Neutrophil (primary cell): ENCODE measurements around the gene SLC17A3.

DNA sequence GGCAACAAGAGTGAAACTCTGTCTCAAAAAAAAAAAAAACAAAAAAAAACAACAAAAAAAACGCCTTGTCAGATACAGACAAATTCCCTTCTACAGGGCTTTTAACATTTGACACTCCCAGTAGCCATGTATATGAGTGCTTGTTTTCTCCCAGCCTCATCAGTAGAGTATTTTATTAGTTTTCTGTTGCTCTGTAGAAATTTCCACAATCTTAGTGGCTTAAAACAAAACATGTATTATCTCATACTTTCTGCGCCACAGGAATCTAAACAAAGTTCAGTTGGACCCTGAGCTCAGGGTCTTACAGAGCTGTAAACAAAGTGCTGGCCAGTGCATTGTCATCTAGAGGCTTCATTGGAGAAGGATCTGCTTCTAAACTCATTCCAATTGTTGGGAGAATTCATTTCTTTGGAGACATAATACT lies 3.6 kb upstream of the GMNN start:
- PRO-cap: no peak

DNA sequence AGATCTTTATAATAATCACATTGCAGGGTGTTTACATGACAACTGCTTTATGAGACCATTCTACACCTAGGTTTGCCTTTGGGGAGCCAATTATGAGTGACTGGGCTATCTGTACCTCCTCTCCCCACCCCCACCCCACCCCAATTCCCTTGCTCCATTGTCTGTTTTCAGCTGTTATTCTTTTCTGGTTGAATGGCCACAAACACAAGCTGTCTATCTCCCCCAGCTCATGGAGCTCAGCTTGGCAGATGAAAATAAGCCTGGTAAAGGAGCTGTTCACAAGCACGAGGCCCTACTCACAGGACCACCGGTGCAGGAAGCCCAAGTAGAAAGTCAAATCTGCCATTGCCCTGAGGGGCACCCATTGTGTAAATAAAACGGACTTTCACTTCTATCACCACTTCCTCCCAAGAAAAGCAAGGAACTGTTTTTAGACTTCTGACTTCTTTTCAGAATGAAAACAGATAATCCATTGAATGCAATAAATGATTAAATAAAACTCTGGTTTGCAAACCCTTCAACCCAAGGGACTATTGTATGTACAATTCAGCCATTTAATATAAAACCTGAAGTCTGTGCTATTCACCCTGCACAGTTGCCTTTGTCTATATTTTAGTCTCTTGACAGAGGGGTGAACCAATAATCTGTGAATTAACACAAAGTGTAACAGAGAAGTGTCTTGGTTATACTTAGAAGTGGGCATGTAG lies 27.8 kb downstream of the RIPOR2 start:
- PRO-cap: no peak

GRCh38 chr6:24933613-24934483 lies 1.9 kb downstream of the RIPOR2 start:
- PRO-cap: unidirectional peak, minus-strand start at chr6:24933767

DNA sequence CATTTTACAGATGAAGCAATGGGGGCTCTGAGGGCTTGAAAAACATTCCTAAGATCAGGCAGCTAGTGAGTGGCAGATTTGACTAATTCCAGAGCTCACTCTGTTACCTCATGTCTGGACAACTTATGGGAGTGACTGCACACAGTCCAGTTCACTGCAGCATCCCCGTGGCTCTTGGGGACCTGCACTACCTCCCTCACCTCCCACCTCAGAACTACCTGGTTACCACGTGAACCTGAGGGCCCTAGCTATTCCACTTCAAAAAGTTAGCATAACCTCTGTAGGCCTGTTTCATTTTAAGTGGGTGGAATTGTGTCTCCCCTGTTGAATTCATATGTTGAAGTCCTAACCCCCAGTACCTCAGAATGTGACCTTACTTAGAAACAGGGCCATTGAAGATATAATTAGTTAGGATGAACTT lies 2.0 kb upstream of the RIPOR2 start:
- PRO-cap: no peak

GRCh38 chr6:25027003-25027622 lies 91.4 kb upstream of the RIPOR2 start:
- PRO-cap: no peak

GRCh38 chr6:25053673-25054554 lies 118.2 kb upstream of the RIPOR2 start:
- PRO-cap: no peak

DNA sequence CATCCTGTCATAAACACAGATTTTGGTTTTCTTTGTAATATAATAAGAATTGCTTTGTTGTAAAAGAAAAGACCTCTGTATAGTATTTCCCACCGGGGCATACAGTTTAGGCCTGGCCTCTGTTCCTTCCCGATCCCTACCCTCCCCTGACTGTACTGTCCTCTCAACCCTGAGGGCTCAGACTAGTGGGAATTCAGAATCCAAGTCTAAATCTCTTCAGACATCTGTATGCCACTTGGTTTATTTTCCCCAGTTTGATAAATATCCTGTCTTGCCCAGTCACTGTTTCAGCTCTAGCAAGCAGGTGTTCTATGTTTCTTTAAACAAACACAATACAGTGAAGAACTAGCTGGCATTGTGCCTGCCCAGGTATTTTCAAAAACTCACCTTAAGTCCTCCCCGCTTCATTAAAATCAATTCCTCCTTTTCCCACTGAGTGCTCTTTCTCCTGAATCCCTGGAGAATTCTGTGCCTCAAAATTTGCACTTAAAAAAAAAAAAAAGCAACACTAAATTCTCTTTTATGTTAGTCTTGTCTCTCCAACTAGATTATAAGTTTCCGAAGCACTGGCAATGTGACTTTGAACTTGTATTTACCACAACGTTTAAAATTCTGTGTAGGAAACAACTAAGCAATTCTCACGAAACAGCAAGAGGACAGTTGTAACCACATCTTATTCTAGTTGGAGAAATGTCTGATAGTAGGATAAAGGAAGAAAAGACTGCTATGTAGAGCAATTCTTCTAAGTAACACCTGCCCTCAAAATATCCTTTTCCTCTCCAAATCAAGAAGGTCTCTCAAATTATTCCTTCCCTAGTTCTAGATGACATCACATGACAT lies 112.0 kb upstream of the CARMIL1 start:
- PRO-cap: no peak

- PRO-cap: no peak
Measured at GRCh38 chr6:25169510-25170355, 109.4 kb upstream of the CARMIL1 start.

DNA sequence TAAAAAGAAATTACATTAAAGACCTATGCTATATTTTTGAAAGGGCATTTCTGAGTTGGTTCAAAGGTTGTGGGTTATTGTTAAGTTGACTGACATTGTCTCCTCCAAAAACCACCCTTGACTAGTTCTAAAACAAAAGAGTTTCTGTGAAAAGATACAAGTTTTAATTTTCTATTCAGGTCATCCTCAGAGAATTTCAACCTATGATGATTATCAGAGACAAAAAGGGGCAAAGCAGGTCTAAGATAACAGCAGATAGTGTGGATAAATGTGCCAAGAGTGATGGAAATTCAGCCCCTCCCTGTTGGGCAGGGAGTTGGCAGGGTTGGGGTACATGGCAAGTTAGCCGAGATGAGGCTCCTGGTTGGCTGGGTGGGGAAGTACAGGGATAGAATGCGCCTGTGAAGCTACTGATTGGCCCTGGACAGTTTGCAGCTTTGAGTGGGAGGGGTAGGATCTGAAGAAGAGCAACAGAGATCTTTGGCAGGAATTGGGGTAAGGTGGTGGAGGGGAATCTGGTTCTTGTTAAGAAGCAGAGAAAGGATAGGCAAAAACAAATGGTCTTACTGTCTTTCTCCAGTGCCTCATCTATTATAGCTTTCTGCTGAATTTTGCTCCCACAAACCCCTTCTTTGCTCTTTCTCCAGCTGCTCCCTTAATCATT lies 86.7 kb upstream of the CARMIL1 start:
- PRO-cap: no peak

DNA sequence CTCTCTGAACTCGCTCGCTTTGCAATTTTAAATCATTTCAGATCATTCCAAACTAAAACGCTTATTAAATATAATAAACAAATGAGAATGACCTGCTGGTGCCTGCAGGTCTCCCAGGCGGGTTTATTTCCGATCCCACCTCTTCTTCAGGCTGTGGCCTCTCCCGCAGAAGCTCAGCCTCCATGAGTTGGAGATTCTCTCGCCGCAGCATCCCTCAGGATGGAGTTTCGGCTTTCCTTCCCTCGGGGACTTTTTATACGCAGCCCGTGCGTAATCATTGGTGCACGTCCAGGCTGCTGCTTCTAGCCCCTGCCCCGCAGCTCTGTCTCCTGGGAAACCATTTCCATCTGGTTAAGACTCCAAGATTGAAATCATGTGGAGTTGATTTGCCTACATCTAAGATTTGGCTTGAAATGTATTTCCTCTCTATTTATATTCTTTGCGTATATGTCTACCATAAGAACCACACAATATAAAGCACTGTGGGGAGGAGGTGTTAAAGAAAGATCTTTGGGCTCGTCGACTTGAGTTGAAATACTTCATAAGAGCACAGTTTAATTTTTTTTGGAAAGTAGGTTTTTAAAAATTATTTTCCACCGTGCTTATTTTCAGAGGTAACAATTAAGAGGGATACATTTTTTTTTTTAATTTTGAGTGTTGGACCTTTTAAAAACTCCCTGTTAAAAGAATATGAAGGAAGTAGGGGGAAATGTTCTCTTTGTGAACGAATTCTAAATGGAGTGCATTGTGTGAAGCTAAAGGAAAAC lies 46.6 kb upstream of the CARMIL1 start:
- PRO-cap: no peak

DNA sequence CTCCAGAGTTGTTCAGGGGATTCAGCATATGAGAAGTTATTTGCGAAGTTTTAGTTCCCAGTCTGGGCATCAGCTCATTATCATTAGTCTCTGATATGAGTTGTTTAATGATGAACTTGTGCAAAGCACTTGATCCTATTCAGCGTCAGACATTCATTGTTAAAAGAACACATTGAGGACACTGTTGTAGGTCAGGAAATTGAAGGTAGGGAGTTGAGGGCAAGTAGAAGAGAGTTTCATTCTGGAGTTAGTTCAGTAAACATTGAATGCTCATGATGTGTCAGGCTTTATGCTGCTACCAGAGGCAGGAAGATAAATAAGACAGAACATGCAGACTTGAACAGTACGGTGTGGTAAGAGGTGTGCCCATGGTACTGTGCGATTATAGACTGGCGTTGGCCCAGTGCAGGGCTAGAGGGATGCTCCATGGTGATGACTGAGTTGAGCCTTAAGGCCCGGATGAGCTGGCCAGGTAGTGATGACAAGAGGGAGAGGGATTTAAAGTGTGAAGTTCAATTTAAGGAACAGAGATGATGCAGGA lies 50.7 kb downstream of the CARMIL1 start:
- PRO-cap: no peak

GRCh38 chr6:25344005-25344619 lies 64.9 kb downstream of the CARMIL1 start:
- PRO-cap: no peak

GRCh38 chr6:25415712-25416134 lies 136.5 kb downstream of the CARMIL1 start:
- PRO-cap: no peak

- PRO-cap: no peak
Measured at GRCh38 chr6:25524623-25525139, 127.3 kb upstream of the SCGN start.

- PRO-cap: no peak
Measured at GRCh38 chr6:25661117-25661627, 9.2 kb downstream of the SCGN start.

DNA sequence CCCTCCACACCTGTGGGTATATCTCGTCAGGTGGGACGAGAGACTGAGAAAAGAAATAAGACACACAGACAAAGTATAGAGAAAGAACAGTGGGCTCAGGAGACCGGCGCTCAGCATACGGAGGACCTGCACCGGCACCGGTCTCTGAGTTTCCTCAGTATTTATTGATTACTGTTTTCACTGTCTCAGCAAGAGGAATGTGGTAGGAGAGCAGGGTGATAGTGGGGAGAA lies 6.1 kb upstream of the SLC17A4 start:
- PRO-cap: no peak

DNA sequence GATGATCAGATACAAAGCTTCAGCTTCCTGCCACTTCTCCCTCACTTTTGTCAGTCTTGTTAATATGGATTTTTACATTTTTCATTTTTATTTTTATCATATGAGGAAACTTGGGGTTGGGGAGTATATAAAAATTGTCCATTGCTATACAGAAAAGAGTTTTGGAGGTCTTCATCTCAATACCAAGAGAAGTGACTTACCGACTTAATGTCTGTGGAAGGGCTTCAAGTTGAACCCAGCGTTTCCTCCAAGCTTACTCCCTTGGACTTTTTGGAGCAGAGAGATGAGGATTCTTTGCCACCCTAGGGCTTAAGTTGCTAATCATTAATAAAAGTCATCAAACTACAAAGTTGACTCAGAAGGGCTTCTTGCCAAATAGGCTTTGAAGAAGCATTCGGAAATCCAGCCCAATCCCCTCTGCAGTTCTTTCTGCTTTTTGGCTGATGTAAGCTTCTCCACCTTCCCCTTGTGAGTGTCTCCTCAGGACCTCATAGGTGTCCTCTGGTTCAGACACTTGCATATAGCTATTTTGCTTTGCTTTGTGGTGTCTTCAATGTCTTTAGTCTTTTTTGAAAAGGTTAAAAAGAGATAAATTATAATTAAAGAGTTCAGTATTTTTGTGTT lies at the start of gene SLC17A3:
TSS of gene SLC17A3 (minus strand) at position 277 of the 624 bp plus-strand sequence.
- PRO-cap: no peak

DNA sequence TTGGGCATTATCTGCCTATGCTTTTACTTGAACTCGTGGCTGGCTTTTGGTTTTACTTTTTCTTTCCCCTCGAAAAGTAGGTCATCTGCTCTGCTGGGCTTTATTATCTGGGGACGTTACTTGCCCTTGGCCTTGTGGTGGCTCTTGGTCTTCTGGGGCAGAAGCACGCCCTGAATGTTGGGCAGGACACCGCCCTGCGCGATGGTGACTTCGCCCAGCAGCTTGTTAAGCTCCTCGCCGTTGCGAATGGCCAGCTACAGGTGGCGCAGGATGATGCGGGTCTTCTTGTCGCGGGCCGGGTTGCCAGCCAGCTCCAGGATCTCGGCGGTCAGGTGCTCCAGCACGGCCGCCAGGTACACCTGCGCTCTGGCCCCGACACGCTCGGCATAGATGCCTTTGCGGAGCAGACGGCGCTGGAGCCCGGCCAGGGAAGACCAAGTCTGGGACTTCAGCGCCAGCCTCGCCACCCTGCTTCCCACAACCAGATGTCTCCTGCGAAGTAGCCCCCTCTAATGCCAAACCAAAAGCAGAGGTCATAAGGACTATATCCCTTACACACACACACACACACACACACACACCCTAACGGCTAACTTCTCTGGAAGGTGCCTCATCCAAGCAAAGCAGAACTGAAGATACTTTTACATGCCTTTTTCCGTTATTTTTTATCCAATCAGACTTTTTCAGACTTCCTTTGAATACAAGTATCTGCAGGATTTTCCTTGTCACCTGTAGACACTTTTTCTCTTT lies 8.0 kb upstream of the SLC17A3 start:
- PRO-cap: no peak

DNA sequence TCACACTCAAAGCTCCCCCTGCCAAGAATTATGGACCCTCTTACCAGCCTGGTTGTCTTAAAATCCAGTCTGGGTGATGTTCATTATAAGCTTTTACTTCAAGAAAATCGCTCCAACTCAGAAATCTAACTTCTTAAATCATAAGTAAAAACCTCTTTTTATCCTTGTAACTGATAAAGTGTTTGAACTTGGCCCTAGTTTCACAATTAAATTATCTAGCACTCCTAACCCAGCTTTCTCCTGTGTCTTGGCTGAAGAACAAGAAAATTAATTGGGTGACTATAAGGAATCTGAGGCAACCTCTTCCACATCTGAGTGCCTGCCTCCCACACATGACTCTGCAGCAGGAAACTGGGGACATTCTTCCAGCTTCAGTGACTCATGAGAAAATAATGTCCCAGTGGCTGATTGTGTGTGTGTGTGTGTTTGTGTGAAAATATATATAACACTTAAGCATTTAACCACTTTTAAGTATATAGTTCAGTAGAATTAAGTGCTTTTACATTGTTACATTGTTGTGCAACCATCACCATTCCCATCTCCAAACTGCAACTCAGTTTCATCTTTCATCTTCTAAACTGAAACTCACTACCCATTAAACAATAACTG lies 8.5 kb downstream of the TRIM38 start:
- PRO-cap: no peak

DNA sequence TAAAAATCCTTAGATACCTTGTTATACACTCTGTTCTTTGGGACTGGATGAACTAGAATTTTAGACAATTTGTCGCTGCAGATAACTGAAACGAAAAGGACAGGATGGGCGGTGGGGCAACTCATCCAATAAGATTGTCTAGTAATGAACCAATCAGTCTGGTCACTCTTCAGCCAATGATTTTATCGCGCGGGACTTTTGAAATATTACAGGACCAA lies 157 bp upstream of the H3C3 start:
- PRO-cap: no peak